Colic lymph node (tissue), 1 donor: ENCODE measurements around a stretch of chr3.

DNA sequence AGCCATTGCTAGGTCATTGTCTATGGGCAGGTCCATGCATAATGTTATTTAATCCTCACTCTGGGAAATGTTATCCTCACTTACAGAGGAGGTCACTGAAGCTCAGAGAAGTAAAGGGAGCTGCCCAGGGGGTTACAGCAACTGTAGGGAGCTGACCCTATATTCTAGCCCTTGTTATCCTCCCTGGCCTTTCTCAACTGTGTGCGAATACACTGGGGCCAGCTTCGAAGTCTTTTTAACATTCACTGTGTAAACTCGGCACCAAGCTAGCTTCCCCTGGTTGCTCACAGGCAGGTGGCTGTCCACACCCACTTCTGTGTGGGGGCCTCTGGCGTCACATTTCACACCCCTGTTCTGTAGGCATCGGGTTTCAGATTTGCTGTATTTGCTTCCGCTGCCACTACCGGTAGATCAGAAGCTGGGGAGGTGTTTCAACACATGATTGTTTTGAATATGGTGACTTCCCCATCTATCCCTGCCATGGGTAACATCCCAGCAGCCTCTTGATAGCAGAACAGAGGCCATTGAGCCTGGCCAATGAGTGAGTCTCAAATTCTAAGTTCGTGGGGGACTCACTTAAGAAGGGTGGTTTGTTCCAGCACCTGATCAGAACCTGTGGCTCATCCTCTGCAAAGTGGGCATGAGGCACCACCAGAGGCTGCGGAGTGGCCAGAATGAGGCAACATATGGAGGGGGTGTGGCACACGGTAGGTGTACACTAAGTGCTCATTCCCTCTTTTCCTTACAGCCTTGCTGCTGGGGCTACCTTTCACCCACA is 61.7 kb downstream of the IQSEC1 start:
- PRO-cap, result bidirectional peak, plus-strand start at position 439 of the sequence, minus-strand start at position 237 of the sequence

DNA sequence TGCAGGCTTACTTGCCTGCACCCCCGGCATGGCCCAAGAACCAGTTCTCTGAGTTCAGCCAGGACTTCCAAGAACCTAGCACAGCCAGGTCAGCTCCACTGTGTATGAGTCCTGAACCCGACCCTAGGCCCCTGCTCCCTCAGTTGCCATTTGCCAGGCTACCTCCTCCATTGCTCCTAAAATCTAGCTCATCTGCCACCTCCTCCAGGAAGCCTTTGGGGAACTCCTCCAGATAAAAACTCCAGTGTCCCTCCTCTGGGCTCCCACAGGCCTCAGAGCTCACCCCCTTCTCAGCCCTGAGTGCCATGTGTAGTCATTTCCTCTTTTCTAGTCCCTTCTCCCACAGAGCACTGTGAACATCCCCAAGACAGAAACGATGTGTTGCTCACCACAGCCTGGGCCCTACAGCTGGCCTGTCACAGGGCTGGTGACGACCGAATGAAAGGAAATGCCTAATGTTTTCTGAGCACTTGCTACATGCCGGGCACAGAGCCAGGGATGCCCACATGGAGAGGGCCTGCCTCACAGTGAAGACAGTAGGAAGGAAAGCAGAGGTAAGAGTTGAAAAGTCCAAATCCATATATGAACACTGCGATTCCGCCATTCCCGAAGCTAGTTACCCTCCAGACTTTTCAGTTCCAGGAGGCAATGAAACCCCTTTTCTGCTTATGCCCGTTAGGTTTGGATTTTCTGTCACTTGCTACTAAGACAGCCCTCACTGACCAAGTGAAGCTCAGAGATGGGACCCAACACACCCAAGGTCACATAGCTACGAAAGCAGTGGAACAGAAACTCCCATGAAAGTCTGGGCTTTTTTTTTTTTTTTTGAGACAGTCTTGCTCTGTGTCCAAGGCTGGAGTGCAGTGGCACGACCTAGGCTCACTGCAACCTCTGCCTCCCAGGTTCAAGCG is 60.8 kb downstream of the IQSEC1 start:
- PRO-cap, result bidirectional peak, plus-strand start at position 365 of the sequence, minus-strand start at position 329 of the sequence

- PRO-cap, result bidirectional peak, plus-strand start at chr3:13015418, minus-strand start at chr3:13015301; bidirectional peak, plus-strand start at chr3:13015705, minus-strand start at chr3:13015681
Measured at GRCh38 chr3:13015151-13015837, 57.9 kb downstream of the IQSEC1 start.

GRCh38 chr3:13015838-13016817 is 57.1 kb downstream of the IQSEC1 start:
- PRO-cap, result bidirectional peak, plus-strand start at chr3:13016471, minus-strand start at chr3:13016406; bidirectional peak, plus-strand start at chr3:13016501, minus-strand start at chr3:13016511

- PRO-cap, result unidirectional peak, minus-strand start at chr3:13047958
Measured at GRCh38 chr3:13047770-13048160, 25.5 kb downstream of the IQSEC1 start.

DNA sequence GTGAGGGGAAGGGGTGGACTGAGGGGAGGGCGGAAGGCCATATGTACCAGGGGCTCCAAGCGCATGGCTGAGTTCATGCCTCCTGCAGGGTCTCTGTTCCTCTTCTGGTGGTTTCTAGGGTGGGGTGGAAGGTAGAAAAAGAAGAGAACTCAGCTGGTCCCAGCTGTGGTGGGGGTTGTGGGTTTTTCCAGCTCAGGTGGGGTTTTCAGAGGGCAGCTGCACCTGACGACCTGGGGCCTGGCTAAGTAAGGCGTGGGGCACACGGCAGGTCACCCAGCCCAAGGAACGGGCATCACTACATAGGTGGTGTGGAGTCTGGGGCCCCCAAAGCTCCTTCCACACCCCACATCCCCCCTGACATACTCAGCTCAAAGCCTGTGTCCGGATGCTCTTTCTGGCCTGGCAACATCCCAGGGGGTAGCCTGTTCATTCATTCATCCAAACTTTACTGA is 10.8 kb upstream of the IQSEC1 start:
- PRO-cap, result unidirectional peak, minus-strand start at position 106 of the sequence

GRCh38 chr3:13262741-13263109 is 157.4 kb downstream of the NUP210 start:
- PRO-cap, result no peak

DNA sequence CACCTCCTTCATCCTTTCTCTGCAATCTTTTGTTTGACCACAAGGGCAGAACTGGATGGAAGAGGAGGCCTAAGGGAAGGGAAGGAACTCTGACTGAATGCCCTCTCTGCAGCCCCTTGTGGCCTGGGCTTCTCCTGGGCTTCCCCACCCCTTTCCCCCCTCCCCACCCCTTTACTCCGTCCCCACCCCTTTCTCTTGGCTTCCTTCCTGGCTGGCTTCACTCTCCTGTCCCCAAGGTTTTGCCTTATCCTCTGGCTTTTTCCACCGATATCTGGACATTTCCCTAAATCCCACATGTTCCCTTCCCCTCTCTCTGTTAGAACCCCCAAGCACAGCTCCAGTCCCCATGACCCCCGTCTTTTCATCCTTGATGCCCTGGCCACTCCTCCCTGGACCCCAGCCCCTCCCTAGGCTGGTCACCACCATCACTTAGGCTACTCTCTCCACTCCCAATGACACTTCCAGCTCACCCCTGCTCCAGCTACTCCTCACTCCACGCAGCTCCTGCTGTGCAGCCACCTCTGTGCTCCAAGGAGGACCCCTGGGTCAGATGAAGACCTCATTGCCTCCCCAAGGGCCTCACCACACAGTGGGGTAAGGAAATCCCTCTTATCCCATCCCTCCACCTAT is 20.2 kb upstream of the FBLN2 start:
- PRO-cap, result no peak

DNA sequence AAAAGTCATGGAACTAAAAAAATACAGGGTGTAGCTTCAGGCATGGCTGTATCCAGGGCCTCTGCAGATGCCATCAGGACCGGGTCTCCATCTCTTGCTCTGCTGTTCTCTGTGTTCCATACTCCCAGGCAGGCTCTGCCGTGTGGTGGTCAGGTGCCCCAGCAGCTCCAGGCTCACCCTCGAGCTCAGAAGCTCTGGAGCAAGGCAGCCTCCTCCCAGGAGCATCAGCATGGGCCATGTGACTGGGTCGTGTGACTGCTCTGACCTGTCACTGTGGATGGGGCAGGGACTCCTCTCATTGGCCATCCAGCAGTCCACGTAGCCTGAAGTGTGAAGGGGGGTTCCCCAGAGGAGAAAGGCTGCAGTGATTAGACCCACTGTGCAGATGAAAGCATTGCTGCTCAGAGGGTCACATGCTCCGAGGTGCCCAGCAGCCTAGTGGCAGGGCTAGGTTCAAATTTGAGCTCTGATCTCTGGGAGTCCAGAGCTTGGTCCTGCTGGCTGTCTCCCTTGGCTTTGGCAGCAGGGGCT is 8.6 kb downstream of the FBLN2 start:
- PRO-cap, result no peak

- PRO-cap, result bidirectional peak, plus-strand start at chr3:13866885, minus-strand start at chr3:13866669
Measured at GRCh38 chr3:13866793-13867129, 13.1 kb downstream of the WNT7A start.

GRCh38 chr3:14134174-14135033 is 9.6 kb downstream of the TMEM43 start:
- PRO-cap, result no peak

DNA sequence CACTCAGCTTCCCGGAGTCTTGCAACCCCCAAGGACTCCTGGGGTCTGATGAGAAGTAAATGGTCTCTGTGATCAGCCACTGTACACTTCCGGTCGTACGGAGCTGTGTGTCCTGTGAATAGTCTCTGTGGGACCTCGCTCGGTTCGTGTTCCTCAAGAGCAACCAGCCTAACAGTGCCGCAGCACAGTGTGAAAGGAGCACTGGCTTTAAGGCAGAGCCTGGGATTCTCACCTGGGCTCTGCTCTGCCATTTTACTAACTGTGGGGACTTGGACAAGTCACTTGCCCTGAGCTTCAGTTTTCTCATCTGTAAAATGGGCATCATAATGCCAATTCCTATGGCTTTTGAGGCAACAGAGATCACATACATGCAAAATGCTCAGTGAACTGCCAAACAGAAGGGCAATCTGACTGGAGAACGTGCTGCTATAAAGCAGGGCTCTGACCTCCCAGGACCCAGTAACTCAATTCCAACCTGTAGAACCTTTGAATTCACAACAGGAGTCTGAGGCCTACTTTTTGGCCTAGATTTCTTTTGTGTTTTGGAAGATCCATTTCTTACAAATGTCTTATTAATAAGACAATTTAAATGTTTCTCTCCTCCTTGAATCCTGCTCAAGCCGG is 26.7 kb downstream of the XPC start:
- PRO-cap, result no peak

- PRO-cap, result no peak
Measured at GRCh38 chr3:14324390-14325136, 77.8 kb upstream of the SLC6A6 start.

GRCh38 chr3:14393617-14394273 is 8.7 kb upstream of the SLC6A6 start:
- PRO-cap, result no peak

GRCh38 chr3:14460559-14461150 is 58.2 kb downstream of the SLC6A6 start:
- PRO-cap, result no peak

- PRO-cap, result no peak
Measured at GRCh38 chr3:14482254-14482931, 57.7 kb downstream of the GRIP2 start.

DNA sequence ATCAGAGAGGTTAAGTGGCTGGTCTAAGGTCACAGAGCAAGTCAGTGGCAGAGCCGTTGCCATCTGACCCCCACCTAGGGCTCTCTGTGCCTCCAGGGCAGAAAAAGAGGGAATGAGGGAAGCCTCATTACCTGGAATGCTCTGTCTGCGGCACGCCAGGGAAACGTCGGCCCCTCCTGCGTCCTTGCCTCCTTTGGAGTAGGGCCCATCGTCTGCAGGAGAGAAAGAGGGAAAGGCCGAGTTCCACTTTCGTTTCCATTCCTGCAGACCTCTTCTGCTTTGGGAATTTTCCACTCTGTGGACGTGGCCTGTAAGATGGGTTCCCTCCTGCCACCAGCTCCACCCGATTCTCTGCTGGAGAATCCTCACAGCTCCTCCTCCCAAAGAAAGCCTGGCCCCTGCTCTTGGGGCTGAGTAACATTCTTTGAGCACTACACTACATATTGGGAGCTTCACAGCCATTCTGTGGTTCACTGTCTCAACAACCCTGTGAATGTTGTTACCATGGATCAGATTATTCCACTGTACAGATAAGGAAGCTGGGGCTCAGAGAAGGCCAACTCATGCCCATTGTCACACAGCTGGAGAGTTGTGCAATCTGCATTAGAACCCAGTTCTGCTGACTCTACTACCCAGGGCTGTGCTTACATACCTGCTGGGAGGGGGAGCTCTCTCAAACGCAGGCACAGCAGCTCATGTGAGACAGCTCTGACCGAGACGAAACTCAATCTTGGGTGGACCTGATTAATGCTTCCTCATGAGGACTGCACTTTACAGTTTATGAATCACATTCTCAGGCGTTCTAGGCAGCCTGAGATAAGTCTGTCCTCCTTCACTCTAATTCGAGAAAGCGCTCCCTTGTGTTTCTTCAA is 14.2 kb downstream of the GRIP2 start:
- PRO-cap, result no peak

DNA sequence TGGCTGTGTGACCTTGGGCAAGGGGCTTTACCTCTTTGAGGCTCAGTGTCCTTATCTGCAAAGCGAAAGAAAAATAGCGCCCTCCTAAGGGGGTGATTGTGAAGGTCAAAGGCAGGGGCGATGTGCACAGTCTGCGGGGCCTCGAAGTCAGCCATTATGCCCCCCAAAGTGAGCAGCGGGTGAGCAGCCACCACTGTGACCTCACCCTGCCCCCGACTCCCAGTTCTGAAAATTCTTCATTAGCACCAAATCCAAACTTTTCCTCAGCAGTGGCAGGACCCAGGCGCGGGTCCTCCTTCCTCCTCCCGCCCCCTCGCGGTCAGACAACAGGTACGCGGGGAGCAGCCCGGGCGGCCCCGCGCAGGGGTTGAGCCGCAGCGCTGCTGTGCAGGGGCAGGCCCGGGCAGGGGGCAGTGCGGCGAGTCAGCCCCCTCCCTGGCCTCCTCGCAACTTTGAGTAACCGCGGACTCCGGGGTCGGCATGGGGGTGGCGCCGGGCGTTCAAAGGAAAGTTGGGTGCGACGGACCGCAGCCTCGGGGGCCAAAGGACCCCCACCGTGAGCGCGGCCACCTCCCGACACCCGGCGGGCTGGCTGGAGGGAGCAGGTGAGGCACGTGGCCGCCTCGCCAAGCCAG is 49.5 kb upstream of the CCDC174 start:
- PRO-cap, result no peak

DNA sequence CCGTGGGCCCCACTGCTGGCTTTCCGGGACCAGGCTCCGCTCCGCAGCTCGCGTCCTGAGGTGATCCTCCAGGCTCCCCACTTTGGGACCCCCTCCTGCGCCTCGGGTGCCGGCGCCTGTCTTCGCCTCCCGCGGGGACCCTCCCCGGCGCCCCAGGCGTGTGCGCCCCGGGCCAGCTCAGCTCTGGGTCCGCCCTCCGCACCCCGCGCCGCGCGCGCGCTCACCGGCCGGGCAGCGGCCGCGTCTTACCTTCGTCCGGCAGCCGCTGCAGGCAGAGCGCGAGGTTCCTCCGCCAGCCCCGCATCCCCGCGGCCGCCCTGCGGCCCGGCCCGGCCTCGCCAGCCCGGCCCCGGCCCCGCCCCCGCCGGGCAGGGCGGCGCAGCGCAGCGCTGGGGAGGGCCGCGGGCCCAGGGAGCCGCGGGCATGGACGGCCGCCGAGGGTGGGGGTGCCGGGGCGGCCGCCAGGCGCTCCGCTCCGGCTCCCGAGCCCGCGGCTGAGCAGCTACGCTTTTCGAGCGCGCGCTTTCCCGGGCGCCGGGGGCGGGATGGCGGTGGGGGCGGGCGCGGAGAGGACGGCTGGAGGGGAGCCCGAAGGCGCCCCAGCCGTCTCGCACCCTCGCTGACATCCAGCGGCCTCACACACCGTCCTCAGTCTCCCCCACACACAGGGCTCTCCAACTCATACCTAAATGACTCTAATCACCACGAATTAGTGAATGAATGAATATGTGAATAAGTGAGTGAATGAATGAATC is 48.7 kb upstream of the CCDC174 start:
- PRO-cap, result no peak

GRCh38 chr3:14819939-14820532 is 1.3 kb downstream of the FGD5 start:
- PRO-cap, result no peak